Occipital lobe (tissue), 2 donors: ENCODE measurements around the genes KRTAP9-1, HAP1 and C17orf113.

DNA sequence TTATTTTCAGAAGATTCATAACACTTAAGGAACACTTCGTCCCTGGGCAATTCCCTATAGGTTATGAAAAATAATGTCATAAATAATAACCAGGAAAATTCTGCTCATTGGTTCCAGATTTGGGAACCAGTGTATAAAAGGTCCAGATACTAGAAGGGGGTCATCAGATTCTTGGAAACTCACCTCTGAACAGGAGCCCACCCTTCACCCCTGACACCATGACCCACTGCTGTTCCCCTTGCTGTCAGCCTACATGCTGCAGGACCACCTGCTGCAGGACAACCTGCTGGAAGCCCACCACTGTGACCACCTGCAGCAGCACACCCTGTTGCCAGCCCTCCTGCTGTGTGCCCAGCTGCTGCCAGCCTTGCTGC, at the start of gene KRTAP9-1:
TSS of gene KRTAP9-1 (plus strand) at position 219 of the 374 bp plus-strand sequence.
- RAMPAGE, long total RNA = no peak

- RAMPAGE, long total RNA = no peak
Measured at GRCh38 chr17:41415809-41416487, 8.4 kb downstream of the KRT37 start.

- RAMPAGE, long total RNA = no peak
Measured at GRCh38 chr17:41526767-41527122, 1.4 kb downstream of the KRT19 start.

DNA sequence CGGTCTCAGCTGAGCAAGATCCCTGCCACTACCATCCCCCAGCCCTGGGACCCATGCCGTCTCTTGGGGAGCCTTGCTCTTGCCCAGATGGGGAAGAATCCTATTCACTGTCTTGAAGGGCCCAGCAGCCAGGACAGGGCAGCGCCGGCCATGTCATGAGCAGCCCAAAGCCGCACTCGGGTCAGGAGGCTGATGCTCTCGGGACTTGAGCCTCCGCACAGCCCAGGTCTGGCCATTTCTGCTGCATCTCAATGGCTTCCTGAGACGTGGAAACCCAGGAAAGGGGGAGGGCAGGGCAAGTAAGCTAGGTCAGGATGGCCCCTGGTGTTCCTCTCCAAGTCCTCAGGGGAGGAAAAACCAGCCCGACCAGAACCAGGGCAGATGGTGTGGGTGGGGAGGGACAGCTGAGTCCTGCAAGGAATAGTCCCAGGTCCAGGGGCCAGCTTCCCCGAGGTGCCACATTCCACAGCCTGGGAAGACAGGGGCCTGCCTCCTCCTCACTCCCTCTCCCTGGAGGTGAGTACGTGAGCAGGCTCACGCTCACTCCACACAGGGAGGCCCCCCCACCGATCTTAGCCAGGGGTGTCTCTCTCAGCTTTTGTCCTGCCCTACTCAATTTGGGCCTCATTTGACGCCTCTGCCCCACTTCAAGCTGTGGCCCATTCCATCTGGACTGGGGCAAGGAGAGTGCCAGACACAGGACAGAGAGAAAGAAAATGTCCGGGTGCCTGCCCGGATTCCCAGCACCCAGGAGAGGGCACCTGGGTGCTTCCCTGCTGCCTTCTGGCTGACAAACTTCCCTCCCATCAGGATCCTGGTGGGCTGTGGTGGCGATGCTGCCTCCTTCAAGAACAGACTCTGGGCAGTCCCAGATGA, 8.0 kb upstream of the KRT19 start:
- RAMPAGE, long total RNA = no peak

GRCh38 chr17:41582146-41582807, 4.4 kb downstream of the KRT14 start:
- RAMPAGE, long total RNA = no peak

DNA sequence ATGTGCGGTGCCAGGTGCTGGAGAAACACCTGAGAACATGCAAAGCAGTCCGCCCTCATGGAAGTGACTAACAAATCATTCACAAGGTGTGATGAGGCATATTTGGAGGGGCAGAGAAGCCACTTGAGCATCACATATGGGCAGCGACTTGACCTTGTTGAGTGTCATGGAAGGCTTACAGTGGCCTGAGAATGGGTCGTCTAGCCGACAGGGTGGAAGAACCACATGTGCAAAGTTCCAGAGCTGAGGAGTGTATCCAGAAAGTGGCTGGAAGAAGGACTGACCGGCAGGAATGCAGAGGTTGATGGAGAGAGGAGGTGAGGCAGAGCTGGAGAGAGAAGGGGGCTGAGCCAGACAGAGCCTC, 25.1 kb upstream of the EIF1 start:
- RAMPAGE, long total RNA = no peak

GRCh38 chr17:41678573-41679763, 9.7 kb upstream of the EIF1 start:
- RAMPAGE, long total RNA = no peak

DNA sequence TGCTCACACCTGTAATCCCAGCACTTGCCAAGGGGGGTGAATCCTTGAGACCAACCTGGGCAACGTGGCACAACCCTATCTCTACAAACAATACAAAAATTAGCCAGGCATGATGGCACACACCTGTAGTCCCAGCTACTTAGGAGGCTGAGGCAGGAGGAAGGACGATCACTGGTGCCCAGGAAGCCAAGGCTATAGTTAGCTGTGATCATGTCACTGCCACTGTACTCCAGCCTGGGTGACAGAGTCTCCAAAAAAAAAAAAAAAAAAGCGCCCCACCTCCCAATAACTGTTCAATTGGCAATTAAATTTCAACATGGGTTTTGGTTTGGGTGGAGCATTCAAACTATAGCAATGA, 4.7 kb downstream of the EIF1 start:
- RAMPAGE, long total RNA = no peak

GRCh38 chr17:41734228-41735332, at the start of gene HAP1:
Gene HAP1 (minus strand): TSS chr17:41734643.
- RAMPAGE, long total RNA = no peak

- RAMPAGE, long total RNA = no peak
Measured at GRCh38 chr17:41787005-41787264, 424 bp upstream of the JUP start.

DNA sequence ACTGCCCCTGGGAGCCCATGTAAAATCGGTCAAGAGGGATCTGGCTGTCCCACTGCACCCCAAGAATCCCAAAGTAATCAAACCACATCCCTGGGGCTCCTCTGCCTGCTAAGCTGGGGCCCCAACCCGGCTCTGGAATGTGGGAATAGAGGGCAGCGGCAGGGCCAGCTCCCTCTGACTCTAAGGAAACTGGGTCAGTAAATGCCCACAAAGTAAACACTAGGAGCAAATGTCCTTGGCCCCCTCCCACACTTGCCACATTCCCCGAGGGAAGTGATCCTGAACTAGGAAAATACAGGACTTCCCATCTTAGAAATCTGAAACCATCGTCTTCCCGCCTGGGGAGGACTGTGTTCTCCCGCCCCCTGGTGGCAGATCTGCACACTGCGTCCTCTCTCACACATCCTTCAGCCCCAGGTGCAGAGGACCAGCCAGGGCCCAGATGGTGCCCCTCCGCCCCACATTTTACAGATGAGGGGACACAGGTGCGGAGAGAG, 10.3 kb downstream of the P3H4 start:
- RAMPAGE, long total RNA = no peak

GRCh38 chr17:41869321-41869702, 4.1 kb upstream of the KLHL11 start:
- RAMPAGE, long total RNA = no peak

- RAMPAGE, long total RNA = no peak
Measured at GRCh38 chr17:41905062-41905650, 13.6 kb downstream of the ACLY start.

DNA sequence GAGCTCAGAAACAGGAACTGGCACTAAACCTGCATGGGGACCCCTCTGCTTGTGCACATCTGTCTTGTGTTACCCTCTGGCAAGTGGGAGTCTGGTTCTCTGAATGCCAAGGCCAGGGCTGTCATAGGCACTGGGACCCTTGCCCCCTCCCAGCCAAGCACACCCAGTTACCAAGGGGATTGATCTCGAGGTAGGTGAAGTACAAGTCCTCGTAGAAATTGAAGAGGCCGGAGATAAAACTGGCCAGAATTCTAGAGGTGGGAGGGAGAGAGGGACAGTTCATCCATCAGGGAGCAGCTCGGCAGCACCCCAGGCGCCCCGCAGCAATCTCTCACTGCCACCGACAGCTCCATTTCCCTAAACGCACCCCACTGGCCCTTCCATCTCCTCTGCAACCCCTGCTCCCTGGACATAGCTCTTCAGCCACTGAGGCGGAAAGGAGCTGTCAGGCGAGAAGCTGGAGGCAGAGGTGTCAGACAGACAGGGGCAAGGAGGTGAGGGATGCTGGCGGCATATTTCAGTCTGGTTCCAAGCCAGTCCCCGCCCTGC, 9.9 kb downstream of the ACLY start:
- RAMPAGE, long total RNA = no peak

DNA sequence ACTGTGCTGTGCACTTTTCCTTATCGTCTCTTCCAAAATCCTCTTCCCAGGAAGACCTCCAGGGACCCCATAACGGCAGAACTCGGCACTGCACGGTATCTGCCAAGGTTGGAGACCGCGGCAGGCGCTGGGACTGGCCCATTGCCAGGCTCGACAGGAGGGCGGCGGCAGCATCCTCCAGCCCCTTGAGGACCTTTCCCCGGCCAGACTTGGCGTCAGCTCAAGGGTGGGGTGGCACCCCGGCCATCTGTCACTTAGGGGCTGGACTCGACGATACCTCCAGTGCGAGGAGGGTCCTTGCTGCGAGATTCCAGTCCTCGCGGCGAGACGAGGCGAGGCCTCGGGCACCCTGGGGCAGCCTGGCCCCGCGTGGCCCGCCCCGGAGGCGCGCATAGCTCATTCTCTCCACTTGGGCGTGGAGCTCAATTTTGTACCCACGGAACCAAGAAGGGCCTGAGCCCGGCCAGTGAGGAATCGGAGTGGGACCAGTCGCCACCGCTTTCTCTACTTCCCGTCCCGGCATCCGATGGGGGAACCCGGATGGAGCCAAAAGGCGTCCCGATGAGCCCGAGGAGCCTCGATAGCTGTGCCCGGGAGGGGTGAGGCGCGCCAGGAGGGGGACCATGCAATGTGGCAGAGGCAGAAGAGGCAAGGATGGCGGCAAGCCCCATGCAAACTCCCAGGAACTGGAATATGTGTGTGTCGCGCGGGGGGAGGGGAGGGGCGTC, 621 bp downstream of the ACLY start:
- RAMPAGE, long total RNA = no peak

- RAMPAGE, long total RNA = no peak
Measured at GRCh38 chr17:41919088-41919497, 342 bp upstream of the ACLY start.

DNA sequence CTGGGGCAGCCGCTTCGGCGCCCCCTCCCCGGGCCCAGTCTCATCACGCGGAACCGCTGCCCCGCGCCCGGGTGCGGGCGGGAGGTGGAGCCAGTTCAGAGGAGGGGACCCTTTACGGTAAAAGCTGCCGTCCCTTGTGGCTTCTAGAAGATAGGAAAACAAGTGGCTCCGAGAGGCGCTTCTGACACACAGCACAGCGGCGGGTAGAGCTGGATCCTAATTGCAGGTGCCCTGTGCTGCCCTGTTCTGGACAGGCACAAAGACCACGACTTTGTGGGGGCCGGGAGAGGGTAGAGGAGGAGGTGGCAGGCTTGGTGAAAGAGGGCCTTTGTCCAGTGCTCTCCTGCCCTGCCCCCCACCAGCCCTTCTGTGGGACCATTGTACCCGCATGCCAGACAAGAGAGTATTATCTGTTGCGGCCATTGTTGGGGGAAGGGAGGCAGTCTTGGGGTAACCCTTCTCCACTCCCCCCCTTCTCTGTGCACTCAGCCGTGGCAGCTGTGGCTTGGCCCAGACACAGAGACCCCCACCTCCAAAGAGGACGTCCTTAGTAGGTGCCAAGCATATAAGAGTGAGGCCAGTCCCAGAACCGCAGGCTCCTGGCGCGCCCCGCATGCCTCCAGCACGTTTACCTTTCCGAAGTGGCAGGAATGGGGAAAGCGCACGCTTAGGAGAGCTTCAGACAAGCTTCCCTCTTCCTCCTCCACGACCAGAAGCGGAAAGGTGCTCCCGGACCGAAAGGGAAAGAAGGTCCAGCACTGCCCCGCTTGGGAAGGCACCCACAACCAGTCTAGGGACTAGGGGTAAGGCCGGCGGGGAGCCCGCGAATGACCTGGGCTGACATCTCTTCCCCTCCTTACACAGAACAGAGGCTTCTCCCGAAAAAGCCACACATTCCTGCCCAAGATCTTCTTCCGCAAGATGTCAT, 873 bp downstream of the CNP start:
- RAMPAGE, long total RNA = no peak

GRCh38 chr17:42050316-42051359, at the start of gene C17orf113:
Gene C17orf113 (minus strand): TSS chr17:42050601.
- RAMPAGE, long total RNA = no peak

DNA sequence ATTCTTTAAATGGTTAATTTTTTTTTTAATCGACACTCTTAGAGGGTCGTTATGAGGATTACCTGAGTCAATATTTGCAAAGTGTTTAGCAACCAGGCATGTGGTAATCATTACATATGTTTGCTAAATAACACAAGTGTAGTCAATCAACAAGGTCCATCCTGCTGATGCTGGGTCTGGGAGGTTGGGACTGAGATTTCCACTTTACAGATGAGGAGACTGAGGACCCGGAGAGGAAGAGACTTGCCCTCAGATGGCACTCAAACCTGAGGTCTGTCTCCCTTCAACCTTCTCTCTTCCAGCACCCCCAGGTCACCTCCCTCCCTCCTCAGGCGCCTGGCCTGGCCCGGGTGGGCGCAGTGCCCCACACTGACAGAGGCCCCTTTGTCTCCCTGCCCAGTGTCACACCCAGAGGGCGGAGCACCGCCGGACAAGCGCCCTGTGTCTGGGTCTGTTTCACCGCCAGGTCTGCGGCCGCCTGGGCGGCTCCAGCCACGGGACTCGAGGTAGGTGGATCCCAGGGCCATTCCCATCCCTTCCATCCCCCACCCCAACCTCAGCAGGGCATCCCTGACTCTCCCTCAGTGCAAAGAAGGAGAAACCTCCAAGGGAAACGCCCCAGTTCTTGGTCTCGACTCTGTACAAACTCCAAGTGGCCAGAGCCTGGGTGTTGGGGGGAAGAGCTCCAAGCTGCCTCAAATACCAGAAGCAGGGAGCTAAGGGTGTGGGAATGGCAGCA, 10.1 kb downstream of the ZNF385C start:
- RAMPAGE, long total RNA = no peak

GRCh38 chr17:42200667-42201947, 6.8 kb upstream of the GHDC start:
- RAMPAGE, long total RNA = no peak